Psoas muscle (tissue), 2 donors: ENCODE measurements around a stretch of chr12.

DNA sequence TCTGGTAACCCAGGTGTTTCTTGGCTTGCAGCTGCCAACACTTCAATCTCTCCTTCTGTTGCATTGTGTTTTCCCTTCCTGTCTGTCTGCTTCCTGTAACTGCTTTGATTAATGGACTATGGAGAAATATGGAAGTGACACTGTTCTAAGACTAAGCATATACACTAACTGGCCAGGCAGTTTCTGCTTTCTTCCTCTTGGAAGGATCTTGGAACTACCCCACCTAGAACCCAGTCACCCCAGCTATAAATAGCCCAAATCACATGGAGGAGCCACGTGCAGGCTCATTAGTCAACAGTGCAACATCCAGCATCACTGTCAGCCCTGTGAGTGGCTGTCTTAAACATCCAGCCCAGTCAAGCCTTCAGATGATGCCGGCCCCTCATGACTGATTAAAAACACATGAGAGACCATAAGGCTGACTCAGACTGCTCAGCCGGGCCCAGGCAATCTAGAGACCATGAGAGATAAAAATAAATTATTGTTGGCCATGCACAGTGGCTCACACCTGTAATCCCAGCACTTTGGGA is 39.2 kb downstream of the BCAT1 start:
- PRO-cap, 2 experiments: peak in 1 of 2 experiments; most common plus-strand start position 421 of the sequence (in 1)

GRCh38 chr12:24948332-24948799 is 535 bp downstream of the BCAT1 start:
- PRO-cap, 2 experiments: no peak in any of the 2 experiments

- PRO-cap, 2 experiments: no peak in any of the 2 experiments
These were observed 31.8 kb upstream of the IRAG2 start for GRCh38 chr12:25020560-25021280.

GRCh38 chr12:25065017-25065332 is 12.5 kb downstream of the IRAG2 start:
- PRO-cap, 2 experiments: no peak in any of the 2 experiments

- PRO-cap, 2 experiments: no peak in any of the 2 experiments
These were observed 8.6 kb downstream of the DNAI7 start for GRCh38 chr12:25186275-25186796.

DNA sequence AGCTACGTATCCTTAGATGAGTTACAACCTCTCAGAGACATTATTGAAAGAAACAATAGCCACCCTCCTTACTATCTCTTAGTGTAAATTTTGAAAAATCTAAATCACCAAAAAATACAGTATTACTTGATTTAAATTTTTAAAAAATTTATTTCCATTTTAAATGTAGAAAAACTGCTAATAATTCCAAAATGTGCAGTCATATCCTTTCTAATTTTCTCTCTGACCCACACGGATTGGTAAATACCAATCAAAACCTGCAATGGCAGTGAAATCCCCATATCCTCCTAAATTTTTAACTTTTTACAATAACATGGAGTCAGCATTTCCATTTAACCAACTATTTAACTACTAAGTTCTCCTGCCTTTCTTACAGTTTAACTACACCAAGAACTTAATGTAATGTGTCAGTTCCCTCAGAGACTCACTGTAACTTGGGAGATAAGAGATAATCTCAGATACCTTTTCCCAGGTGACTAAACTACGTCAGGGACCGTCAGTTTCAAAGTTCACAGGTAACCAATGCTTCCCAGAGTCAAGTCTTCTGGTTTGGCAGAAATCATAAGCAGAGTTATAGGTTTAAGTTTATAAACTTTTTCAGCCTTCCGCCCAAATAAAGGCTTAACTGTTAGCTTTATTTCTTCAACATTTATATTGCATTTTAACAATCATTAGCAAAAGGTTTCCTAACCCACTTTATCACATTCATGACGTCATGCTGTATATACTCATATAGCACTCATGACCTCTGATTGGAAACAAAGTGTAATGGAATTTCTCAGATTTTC is 7.7 kb downstream of the KRAS start:
- PRO-cap, 2 experiments: no peak in any of the 2 experiments

- PRO-cap, 2 experiments: no peak in any of the 2 experiments
These were observed 137.4 kb upstream of the KRAS start for GRCh38 chr12:25388032-25388668.

GRCh38 chr12:25859908-25860485 is 98.5 kb upstream of the RASSF8 start:
- PRO-cap, 2 experiments: no peak in any of the 2 experiments

- PRO-cap, 2 experiments: peak in 2 of 2 experiments; most common plus-strand start chr12:25959164 (in 2); most common minus-strand start chr12:25959112 (in 2)
These were observed 857 bp downstream of the RASSF8 start for GRCh38 chr12:25959056-25960022.

GRCh38 chr12:25960031-25960718 is 1.7 kb downstream of the RASSF8 start:
- PRO-cap, 2 experiments: no peak in any of the 2 experiments

GRCh38 chr12:26109029-26109878 is 15.6 kb downstream of the BHLHE41 start:
- PRO-cap, 2 experiments: peak in 1 of 2 experiments; most common plus-strand start chr12:26109768 (in 1); most common minus-strand start chr12:26109505 (in 1)

GRCh38 chr12:26113245-26113860 is 11.5 kb downstream of the BHLHE41 start:
- PRO-cap, 2 experiments: no peak in any of the 2 experiments

DNA sequence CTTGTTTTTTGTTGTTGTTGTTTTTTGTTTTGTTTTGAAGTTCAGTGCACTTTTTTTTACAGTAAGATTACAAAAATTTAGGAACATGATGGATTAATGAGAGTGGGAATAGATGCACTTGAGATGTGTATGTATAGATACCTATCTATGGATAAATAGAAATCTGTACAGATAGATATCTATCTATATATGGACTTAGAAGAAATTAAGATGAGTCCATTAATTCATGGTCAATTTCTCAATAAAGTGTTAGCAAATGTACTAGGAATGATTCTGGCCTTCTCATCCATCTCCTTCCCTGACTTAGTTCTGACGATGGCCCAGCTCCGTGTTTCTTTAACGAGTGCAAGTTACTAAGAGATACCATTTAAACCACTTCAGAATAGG is 3.8 kb downstream of the BHLHE41 start:
- PRO-cap, 2 experiments: no peak in any of the 2 experiments

DNA sequence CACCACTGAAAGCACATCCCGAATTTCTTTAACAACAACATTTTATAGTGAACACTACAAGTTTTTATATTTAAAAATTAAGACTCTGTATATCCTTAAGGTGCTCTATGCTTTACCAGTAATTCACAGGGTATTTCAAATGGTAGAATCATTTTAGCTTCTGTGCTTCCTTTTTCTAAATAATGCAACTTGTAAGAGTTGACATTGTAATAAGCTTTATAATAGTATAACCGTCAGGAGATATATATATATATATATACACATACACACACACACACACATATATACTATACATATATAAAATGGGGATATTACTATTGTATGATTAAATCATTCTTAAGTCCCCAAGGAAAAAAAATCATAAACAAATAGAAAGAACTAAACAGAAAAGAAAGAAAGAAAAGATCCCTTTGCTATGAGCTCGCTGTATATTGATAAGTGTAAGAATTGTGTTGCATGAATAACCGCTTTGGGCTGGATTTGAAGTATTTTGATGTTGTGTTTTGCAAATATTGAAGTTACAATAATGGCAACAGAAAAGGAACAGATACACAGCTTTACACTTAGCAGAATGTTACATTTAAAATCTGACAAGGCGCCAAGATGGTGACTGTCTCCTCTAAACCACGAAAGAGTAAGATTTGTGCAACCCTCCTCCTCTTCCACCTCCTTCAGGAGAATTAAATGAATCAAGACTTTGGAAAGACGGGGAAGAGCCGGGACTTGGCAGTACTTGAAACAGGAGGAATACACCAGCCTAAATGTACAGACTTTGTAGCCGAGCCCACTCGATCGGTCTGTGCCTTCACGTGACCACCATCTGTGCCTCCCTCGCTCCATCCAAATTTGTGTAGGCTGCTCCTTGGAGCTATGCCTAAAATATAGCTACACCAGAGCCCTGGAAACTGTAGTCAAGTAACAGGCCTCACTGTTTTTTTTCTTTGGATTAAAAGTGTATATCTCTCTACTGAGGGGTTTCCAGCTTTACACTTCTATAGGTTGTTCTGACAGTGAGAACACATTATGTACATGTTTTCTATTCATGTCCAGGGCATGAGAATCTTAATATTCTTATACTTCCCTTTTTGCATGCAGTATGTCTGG is 38.1 kb downstream of the SSPN start:
- PRO-cap, 2 experiments: no peak in any of the 2 experiments

DNA sequence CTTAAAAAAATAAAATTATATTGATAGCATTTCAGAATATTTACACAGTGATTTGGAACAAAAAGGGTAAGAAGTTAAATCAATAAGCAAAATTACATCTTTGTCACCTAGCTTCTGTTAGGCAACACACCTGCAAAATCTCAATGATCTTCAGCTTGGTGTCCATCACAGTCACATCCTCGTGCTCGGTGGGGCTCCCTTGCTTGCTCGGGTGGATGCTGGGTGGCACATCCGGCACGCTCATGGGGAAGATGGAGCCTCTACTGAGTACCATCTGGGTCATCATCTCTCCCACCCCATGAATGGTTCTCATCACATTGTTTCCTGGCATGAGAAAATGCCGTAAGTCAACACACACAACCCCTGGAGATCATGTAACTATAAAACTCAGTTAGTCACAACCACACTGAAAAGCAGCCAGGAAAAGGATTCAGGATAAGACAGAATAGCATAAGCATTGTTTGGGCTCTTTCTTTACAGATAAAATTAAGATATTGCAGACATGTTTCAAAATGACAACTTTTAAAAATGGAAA is 201.2 kb downstream of the ITPR2 start:
- PRO-cap, 2 experiments: no peak in any of the 2 experiments

DNA sequence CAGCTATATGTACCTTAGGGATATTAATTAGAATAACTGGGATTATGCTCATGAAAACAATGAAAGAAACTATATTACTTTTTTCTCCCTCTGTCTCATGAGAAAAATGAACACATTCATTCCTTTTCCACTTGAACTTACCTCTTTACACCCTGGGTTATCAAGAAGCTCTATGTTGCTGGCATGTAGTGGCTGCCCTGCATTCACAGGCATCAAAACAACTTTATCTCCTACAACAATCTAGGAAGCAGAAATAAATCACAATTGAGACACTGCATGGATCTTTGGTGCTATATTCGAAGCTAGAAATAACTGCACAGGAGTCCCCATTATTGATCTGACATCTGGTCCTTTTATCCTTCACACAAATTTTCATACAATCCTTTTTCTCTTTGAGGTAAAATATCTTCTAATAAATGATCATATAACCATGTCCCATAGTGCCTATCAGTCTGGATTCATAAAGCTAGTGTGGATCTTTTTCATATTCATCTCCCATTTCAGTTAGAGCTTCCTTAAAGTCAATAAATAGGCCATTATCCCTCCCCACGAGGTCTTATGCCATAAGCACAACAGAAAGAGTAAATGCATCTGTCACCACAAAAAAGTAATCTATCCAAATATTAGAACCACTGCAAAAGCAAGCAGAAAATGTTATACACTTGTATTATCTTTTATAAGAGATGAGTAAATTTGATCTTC is 116.8 kb downstream of the ITPR2 start:
- PRO-cap, 2 experiments: no peak in any of the 2 experiments

DNA sequence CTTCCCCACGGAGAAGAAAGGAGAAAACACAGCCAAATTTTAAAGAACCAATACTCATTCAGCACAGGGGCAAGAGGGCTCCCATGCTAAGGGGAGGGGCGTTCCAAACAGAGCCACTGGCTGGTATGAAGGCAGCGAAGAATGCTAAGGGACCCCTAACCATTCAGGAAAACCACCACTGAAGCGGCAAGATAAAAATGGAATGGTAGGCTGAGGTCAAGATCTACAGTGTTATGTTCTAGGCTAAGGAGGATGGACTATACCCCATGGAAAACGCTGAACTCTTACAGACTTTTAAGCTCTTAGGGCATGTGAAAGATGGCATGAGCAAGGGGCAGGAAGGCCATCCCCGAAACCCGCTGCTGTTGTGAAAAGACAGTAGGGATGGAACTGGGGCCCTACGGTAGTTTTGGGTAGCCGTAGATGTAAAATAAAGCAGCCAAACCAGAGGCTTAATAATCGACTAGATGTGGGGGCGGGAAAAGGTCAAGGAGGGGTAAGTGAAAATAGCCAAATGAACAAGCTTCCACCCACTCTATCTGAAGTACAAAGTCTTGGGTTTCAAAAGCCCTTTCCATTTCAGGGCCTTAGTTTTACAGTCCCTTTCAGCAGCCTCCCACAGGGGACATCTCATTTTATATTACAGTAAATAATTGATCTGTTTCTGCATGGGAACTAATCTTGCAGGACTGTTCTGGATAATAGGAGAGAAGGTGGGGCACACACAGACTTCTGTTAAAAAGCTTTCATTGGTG is 105.0 kb downstream of the ITPR2 start:
- PRO-cap, 2 experiments: no peak in any of the 2 experiments

DNA sequence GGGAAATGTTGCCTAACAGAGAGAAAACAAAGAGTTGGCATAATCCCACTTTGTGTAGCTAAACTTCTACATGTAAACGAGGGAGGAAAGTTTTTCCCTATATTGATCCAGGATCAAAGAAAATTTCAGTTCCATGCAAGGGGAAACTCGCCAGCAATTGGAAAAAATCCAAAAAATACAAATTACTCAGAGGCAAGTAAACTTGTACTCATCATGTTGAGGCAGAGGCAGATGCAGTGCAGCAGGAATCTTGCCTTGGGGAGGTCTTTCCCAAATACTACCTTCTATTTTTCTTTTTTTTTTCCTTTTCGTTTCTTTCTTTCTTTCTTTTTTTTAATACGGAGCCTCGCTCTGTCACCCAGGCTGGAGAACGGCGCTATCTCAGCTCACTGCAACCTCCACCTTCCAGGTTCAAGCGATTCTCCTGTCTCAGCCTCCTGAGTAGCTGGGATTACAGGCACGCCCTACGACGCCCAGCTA is 96.0 kb downstream of the ITPR2 start:
- PRO-cap, 2 experiments: no peak in any of the 2 experiments

- PRO-cap, 2 experiments: no peak in any of the 2 experiments
These were observed 13.5 kb upstream of the ITPR2 start for GRCh38 chr12:26846509-26846860.

- PRO-cap, 2 experiments: no peak in any of the 2 experiments
These were observed 23.8 kb downstream of the INTS13 start for GRCh38 chr12:26913973-26914390.